Mesothelial cell of epicardium (in vitro differentiated cells): ENCODE measurements around a stretch of chr22.

GRCh38 chr22:45319066-45319905 is 9.6 kb downstream of the FAM118A start:
- PRO-cap, result no peak

- PRO-cap, result no peak
Measured at GRCh38 chr22:45440751-45441647, 27.5 kb downstream of the RIBC2 start.

GRCh38 chr22:45503087-45503667 is 494 bp downstream of the FBLN1 start:
- PRO-cap, result no peak

DNA sequence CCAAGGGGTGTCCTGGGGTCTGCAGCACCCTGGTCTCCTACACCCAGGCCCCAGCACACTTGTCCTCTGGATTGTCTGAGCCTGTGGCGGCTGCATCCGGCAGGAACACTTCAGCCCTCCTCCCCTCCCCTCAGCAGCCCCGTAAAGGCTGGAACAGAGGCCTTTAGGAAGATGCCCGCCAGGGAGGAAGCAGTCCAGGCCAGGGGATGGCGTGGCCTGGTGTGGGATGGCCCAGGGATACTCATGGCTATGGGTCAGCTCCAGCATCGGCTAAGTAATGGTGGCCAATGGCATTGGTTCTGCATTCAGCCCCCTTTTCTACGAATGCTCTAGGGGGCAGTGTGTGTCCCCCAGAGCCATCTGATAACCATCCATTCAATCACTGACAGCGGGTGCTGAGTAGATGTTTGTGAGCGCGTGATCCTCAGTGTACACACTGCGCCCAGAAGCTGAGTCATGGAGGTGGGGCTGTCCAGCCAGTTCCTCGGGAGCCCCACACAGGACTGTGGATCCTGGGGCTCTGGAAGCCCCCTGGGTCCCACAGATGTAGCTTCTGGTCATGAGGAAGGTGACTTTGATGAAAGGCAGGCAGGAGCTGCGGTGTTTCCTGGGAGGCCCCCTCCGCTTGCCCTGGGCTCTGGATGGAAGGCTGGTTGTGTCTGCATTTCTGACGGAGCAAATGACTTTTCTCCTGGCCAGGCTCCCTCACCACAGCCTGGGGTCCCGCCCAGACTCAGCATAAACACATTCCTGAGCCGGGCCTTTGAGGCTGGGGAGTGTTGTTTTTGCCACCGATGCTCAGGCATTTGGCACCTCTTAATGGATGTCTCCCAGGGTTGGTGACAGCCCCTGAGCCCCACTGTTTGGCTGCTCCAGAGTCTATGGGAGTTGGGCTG is 46.5 kb downstream of the FBLN1 start:
- PRO-cap, result no peak

DNA sequence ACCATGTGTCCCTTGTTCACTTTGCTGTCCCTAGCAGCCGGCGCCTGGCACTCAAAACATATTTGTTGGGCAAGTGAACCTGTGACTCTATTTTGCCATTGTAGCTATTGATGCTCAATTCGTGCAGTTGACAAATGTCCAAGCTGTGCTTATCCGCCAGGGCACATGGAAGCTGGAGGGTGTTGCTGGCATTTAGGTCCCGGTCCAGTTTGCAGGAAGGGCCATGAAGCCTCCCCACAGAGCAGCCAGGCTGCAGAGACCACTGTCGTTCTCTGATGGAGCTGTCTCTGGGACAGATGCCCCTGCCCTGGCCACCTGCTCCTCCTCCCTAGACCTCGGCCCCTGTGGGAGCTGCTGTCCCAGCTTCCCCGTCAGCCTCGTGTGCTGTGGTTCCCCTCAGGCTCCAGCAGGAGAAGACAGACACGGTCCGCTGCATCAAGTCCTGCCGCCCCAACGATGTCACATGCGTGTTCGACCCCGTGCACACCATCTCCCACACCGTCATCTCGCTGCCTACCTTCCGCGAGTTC is 71.5 kb downstream of the FBLN1 start:
- PRO-cap, result no peak

- PRO-cap, result no peak
Measured at GRCh38 chr22:45600103-45601271, 71.1 kb upstream of the ATXN10 start.

DNA sequence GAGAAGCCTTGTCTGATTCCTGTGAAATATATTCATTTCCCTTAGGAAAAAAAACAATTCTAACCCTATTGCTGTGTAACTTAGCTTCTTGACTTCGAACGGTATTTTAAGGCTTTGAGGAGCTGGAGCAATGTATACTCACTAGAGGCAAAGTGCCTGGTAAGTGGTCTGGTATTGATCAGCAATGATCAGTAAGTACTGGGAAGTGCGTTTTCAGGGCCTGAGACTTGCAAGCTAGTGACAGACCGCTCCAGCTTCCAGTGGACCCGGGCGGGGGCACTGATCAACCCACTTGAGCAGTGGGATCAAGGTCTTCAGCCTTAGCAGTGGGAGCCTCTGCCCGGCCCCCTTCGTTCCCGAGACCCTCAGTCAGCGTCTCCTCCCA is 656 bp upstream of the ATXN10 start:
- PRO-cap, result no peak

GRCh38 chr22:45790703-45791041 is 119.0 kb downstream of the ATXN10 start:
- PRO-cap, result no peak

DNA sequence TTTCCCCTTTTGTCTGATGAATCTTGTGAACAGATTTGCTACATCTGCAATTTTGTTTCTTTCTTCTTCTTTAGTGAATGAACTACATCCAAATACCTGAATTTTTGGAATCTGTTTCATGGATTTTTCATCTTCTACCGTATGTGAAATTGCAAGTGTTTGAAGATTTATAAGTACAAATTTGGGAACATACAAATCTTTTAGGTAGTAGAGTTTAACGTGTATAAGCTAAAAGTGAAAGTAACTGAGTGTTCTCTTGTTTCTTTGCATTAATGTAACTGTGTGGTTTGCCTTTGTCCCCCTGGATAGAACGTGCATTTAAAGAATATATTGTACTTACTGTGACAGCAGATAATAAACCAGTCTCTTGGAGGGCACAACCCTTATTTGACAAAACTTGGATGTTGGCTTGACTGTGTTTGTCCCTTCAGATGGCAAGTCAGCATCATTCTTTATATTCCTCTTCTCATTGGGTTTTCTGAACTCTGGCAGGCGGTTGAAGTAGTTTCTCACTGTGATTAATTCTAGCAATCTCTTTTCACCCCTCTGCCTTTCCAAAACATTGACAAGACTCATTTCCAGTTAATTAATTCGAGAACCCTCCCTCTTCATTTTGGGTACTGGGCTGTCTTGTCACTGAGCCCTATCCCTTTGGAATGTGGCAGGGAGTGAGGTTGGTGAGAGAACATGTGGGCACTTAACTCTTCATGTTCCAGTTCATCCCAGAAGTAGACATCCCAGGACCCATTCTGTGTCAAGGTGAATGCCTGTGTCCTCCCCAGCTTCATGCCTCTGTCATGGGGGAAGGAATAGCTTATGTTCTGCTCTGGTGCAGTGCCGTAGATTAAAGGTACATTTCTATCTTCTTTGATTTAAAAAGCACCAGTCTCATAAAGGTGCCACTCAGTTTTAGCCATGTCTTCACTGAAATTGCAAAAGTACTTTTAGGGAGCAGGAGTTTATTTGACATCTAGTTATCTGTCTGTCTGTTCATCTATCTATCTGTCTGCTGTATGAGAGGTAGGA is 133.1 kb downstream of the WNT7B start:
- PRO-cap, result no peak

DNA sequence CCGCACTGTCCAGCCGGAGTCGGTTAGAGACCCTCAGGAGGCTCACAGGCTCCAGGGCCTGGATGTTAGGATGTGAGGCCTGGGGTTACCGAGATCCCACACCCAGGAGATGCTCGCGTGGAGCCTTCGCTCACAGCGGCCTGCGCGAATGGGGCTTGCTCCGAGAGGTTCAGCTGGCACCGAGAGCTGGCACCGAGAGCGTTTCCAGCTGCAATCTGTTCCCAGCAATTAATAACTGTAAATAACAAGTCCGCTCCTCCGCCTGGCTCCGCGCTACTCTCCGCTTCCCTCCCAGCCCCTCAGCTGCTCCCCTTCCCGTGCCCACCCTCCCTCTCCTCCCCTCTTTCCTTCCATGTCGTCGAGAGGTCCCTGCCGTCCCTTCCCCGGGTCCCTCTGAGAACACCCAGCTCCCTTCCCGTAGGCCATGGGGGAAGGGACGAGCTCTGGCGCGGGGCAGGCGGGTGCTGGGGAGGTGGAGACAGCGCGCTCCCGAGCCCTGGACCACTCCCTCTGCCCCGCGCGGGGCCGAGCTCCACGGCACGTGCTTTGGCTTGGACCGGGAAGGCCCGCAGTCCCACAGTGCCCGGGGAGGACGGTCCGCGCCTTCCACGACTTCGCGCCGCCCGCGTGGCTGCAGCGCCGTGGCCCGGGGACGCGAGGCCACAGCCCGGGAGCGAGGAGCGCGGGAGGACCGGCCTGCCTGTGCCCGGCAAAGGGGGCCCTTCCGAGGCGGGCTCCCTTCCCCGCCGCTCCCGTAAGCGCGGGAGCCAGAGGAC is 110.7 kb downstream of the WNT7B start:
- PRO-cap, result no peak

- PRO-cap, result no peak
Measured at GRCh38 chr22:45974366-45974901, 2.5 kb downstream of the WNT7B start.

DNA sequence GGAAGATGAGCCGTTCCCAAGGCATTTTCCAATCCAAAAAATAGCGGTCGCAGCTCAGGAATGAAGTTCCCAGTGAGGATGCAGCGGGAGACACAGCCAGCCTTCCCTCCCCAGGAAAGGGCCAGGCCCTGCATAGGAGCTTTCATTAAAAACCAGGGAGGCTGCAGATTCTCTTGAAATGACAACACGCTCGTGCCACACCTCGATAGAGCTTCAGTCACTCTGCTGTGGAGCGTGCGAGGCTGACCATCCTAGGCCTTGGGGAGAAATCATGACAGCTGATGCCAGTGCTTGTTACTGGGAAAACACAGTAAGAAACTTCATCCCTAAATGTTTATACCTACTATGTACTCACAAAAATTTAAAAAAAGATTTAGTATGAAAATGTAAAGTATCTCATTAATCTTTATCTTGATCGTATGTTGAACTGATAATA is 65.9 kb upstream of the WNT7B start:
- PRO-cap, result no peak

- PRO-cap, result no peak
Measured at GRCh38 chr22:46044263-46044453, 67.2 kb upstream of the WNT7B start.

DNA sequence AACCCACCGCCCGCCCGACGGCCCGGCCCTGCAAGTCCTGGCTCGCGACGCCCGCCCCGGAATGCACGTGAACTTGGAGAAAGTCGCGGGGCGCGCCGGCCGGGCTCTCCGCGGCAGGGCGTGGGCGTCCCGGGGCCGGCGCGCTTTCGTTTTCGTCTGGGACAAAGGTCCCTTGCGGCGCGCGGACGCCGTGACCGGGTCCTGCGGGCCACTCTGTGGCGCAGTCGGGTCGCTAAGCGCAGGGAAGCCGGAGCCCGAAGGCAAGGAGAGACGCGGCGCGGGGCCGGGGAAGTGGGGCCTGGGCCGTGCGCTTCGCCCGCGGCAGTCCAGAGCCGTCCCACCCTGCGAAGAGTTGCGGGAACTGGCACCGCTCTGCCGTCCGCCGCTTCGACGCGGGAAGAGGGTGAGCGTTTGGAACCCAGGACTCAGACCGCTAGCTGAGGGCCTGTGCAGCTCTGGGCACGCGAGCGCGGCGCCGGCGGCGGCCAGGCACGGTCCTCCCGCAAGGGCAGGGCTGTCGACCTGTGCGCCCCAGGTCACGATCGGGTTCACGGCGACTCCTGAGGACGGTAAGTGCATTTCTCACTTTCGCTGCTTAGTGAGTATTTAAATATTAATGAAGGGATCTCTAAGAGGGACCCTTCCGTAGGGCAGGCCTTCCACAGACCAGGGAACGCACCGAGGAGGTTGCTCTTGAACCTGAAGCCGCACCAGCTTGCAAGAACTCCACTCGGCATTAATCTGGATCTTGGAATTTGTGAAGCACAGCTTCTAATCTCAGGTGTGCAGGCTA is 78.0 kb upstream of the PPARA start:
- PRO-cap, result unidirectional peak, minus-strand start at position 64 of the sequence

GRCh38 chr22:46089903-46090410 is 60.4 kb upstream of the PPARA start:
- PRO-cap, result no peak

- PRO-cap, result no peak
Measured at GRCh38 chr22:46104051-46105208, 45.9 kb upstream of the PPARA start.

- PRO-cap, result no peak
Measured at GRCh38 chr22:46175703-46176293, 25.5 kb downstream of the PPARA start.

- PRO-cap, result no peak
Measured at GRCh38 chr22:46193731-46194421, 43.5 kb downstream of the PPARA start.

- PRO-cap, result no peak
Measured at GRCh38 chr22:46196232-46196864, 46.0 kb downstream of the PPARA start.

DNA sequence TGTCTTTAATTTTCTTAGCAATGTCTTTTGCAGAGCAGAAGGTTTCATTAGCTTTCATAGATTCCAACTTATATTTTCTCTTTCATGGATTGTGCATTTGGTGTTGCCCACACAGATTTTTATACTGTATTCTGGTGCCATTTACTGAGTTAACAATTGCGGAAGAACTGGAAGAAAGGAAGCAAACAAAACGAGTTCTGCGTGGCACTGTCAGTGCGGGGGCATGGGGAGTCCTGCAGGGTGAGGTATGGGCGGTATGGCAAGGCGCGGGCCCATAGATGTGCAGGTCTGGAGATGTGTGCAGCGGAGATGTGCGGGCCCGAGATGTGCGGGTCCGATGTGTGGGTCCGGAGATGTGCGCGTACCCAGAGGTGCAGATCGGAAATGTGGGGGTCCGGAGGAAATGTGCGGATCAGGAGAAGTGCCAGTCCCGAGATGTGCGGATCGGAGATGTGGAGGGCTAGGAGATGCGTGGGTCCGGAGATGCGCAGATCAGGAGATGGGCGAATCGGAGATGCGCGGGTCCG is 36.1 kb downstream of the CDPF1 start:
- PRO-cap, result no peak